Gallbladder (tissue), 1 donor: Measurements from ENCODE around the genes DPH5, OLFM3, COL11A1, AMY1C and CFAP276.

DNA sequence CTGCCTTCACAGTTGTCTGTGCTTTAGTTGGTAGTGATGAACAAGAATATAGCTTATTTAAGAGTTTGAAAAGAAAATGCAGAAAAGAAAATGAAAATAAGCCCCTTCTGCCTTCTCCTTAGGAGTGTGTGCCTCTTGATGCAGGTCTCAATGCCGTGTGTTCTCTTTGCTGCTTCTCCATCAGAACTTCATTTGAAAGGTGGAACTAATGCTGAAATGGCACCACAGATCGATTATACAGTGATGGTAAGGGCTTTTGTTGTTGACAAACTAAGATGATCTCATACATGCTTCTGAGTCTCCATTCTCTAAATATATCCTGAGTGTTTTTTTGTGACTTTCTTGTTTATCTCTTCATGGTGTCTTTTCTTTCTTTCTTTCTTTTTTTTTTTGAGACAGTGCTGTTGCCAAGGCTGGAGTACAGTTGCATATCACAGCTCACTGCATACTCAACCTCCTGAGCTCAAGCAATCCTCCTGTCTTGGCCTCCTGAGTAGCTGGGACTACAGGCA lies 4.5 kb downstream of the RTCA start:
- PRO-cap: no peak

- PRO-cap: no peak
Measured at GRCh38 chr1:100481168-100481675, 56.7 kb upstream of the GPR88 start.

- PRO-cap: no peak
Measured at GRCh38 chr1:100528880-100529426, 9.0 kb upstream of the GPR88 start.

GRCh38 chr1:101025648-101026732 lies at the start of gene DPH5:
TSS of gene DPH5 (minus strand) at chr1:101025784.
- PRO-cap: bidirectional peak, plus-strand start at chr1:101025907, minus-strand start at chr1:101025783

DNA sequence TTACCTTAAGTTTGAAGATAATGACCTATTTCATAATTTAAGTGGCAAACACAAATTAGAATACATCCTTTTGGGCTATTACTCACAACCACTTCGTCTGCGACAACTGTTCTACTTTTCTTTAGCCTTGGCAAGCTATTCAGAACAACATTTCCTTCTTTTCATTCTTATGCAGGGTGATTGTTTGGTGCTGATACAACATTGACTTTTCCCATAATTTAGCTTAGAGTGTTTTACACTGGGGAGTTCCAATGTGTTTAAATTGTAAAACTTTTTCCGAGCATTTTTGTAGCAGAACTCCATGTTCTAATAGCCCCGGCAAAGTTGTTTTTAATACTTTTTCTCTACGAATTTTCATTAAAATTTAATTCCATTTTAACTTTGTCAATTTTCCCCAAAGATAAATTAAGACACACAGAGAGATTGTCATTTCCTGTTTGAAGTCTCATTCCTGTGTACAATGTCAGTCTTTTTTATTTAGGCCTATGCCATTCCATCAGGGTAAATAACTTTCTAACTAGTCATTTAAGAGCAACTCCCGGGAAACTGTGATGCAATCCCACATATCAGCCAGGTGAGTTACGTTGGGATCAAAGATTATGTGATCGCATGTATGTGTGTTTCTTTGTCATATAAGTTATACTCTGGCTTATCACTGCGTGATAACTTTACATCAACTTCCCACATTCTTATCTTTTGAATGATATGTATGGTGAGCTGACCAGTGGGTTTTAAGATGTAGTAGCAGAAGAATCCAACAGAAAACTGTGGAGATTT lies 86.3 kb upstream of the S1PR1 start:
- PRO-cap: no peak

DNA sequence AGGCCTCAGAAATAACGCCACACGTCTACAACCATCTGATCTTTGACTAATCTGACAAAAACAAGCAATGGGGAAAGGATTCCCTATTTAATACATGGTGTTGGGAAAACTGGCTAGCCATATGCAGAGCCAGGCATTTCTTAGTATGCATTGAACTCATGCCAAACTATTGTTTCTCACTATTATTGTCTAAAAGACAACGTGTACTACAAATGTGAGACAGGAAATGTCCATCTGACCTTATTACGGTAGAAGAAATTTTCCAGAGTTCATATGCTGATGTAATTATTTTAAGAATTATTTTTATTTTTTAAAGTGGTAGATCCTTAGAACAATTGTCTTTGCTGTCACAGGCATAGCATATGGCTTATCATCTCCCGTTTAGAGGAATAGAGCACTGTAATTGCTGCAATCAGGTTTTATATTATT lies 75.2 kb upstream of the S1PR1 start:
- PRO-cap: no peak

DNA sequence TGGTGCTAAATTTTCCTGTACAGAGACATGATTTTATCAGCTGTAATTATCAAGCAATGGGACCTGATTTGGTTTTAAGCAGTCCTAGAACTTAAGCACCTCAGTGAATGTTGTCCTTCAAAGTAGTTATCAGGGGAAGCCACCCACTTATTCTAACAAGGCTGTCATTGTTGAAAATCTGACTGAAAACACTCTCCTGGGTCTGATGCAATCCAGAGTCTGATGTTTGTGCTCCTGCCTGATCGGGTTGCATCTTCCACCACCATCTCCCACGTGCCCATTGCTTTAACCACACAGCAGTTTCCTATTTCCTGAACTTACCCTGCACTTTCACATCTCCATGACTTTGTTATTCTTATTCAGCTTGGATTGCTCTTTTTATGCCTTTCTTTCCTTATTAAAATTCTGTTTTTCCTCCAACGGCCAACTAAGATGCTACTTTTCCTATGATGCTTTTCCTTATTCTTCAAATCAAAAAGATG lies 54.9 kb downstream of the S1PR1 start:
- PRO-cap: no peak

DNA sequence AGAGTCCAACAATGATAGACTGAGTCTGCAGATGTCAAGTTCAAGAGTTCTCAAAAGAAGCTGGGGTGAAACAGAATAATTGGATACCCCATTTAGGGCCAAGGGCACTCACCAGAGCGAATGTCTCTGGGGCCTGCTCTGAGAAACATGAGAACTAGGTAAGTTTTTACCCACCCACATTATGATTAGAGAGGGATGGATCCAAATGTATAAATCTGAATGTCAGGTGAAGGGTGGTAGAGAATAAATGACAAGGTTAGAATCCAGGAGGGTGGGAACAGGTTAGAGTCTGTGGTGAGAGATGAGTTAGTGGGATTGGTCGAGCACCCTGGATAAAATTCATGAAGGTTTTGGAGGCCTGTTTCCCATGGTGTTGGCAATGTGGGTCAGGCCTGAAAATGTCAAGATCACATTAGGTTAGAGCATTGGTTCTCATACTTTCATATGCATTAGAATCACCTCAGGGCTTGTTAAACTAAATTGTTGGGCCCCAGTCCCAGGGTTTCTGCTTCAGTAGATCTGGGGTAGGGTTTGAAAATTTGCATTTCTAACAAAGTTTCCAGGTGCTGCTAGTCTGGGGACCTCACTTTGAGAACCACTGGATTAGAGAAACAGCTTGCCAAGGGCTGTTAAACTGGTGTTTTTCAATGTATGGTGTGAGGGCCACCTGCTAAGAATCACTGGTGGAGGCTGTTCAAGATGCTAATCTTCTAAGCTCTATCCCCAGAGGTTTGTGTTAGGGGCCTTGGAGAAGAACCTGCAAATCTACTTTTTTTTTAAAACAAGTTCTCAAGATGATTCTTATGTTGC lies 151.9 kb downstream of the S1PR1 start:
- PRO-cap: no peak

DNA sequence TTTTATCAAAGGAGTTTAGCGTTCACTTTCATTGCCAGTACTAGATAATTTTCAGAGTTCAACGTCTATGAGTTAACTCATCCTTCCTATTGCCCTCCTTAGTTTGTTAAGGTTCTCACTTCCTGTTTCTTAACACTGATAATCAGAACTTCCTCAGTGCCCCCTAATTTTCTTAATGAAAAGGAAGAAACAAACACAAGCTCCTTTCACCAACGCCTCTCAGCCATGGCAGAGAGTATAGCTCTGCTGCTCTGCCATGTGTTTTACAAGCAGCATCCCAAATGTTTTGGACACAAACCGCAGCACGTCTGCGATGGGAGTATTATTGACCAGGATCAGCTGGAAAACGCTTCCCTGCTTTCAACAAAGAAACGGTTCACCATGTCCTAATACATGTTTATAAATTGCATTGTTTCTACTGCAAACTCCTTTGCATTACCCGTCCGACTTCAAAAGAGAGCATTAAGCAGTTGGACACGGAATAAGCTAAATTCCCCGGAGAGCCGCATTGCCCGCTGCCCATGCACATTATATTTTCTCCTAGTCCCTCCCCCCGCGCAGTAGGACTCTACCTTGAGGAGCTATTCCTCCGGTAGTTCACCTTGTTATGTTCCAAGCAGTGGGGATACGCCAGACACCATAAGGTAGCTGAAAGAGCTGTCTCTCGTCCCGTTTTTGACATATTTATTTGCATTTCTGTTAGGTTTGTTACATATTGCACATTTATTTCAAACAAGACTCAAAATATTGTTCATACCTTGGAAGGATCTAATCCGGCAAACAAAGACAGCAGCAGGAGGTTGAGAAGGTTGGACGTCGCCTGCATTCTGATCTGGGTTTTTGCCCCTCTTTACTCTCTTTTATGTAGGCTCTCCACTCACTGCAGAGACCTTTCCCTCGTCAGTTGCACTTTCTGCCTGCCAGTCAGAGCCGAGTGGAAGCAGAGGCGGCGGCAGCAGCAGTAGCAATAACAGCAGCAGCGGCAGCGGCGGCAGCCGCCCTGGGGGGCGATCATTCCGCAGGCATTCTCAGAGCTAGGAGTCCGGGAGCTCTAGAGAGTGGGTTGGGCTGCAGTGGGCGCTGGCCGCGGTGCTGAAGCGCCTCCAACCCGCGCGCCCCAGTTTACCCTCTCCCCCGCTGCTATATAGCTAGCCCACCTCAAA lies at the start of gene OLFM3:
TSS of gene OLFM3 (minus strand) at position 936 of the 1,163 bp plus-strand sequence.
- PRO-cap: no peak

GRCh38 chr1:103108164-103109150 lies at the start of gene COL11A1:
TSS of gene COL11A1 (minus strand) at chr1:103108522.
- PRO-cap: no peak

DNA sequence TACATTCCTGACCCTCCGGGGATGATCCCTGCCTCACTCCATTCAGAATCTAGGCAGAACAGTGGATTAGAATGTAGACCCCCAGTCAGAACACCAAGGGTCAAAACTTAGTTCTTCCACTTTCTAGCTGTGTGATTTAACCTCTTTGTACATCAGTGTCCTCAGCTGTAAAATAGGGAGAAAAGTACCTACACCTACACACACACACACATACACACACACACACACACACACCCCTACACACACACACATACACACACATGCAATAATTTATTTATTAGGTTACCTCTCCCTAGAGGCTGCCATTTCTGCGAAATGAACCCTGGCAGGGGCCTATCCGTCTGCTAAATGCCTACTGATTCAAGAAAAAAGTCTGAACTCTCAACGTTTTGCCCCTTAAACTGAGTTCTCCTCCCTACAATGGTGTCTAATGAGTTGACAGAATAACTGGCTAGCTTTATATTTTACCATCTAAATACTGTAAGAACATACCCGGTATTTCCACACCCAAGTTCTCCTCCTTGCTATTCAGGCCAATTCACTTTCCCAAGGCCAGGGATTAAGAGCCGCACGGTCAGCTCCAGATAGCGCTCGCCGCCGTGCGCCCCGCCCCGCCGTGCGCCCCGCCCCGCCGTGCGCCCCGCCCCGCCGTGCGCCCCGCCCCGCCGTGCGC lies 459 bp upstream of the RNPC3 start:
- PRO-cap: no peak

DNA sequence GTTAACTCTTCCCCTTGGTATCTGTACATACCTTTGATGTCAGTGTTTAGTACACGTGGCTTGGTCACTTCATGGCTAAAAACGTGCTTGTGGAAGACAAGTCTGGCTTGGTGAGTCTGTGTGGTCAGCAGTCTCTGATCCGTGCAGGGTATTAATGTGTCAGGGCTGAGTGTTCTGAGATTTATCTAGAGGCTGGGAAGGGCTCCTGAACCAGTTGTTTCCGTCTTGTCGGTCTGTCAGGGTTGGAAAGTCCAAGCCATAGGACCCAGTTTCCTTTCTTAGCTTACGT lies at the start of gene AMY1C:
TSS of gene AMY1C (plus strand) at position 184 of the 289 bp plus-strand sequence.
- PRO-cap: no peak

DNA sequence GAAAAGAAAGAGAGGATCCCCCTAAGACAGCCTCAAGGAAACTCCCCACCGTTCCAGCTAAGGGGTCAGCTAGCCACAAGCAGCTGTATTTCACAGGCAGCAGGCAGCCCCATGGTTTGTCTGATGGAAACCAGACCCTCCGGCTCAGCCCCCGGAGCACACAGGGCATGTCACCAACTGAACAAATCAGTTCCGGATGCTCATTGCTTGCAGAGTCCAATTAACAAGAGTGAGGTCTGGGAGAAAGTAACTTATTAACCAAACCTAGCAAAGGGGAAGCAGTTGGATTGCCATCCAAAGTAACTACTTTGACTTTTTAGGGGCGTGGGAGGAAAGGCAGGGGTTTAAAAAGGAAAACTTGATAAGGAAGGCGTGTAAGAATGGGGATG lies 1423.8 kb upstream of the PRMT6 start:
- PRO-cap: unidirectional peak, minus-strand start at position 183 of the sequence; unidirectional peak, minus-strand start at position 198 of the sequence

DNA sequence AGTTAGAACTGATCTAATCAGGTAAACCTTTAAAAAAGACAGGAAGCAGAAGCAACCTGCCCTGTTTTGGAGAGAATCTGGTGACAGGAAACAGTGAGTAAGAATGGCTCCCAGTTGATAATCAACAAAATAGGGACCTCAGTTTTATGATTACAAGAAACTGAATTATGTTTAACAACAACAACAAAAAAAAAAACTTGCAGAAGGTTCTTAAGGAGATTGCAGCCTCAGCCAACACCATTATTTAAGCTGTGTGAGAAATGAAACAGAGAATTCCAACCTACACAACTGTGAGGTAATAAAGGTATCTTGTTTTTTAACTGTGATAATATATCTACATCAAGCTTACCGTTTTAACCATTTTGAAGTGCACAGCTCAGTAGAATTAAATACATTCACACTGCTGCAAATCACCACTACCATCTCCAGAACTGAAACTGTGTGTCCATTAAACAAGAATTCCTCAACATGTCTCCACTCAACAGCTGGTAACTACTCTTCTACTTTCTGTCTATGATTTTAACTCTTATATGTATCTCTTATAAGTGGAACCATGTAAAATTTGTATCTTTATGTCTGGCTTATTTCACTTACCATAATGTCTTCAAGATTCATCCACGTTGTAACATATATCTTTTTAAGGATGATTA lies 608.6 kb upstream of the PRMT6 start:
- PRO-cap: no peak

DNA sequence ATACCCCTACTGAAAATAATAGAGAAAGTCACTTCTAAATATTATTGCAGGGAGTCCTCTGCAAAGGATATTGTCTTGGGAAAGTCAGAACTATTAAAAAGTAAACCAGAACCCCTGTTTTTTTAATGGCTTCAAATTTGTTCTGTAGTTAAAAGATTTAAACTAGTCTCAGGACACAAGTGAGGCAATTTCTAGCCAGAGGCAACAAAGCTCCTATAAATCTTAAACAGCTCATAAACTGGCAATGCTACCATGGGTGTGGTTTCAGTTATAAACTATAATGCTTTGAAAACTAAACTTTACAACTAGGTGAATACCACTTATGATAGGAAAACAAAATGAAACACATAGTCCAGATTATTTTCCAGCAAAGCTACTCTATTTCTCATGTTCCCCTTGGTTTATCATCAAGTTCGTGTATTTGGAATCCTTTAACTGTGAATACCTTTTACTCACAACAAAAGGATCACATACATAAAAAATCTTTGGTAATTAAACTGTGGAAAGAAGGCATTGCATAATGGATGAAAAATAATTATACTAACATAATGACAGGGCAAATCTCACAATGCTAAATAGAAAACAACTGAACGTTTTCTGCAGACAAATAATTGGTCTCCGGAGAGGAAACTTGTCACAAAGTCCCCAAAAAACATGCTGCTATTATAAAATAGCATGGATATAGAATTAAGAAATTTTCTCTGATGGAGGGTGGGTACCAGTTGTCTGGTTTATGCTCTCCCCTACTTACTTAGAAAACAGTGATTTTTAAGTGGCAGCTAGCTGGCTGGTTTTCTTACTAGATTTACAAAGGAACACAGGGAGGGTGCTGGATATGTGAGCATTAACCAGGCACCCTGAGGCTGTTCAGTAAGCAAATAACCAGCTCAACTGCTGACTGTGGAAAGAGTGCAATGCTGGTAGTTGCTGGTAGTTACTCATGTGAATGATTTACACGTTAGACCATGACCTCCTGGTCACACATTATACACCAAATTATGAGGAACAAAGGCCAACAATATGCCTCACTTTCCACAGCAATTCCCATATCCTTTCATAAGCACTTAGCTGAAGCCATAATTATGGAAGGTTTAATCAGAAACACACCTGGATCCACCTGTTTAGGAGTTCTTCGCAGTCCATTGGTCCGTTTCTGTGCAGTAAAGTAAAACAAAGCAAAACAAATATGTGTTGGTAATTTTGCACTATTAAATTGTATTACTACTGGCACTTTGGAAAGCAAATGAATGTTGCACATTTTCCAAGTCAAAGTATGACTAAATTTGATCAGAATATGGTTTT lies 282.1 kb downstream of the VAV3 start:
- PRO-cap: no peak

DNA sequence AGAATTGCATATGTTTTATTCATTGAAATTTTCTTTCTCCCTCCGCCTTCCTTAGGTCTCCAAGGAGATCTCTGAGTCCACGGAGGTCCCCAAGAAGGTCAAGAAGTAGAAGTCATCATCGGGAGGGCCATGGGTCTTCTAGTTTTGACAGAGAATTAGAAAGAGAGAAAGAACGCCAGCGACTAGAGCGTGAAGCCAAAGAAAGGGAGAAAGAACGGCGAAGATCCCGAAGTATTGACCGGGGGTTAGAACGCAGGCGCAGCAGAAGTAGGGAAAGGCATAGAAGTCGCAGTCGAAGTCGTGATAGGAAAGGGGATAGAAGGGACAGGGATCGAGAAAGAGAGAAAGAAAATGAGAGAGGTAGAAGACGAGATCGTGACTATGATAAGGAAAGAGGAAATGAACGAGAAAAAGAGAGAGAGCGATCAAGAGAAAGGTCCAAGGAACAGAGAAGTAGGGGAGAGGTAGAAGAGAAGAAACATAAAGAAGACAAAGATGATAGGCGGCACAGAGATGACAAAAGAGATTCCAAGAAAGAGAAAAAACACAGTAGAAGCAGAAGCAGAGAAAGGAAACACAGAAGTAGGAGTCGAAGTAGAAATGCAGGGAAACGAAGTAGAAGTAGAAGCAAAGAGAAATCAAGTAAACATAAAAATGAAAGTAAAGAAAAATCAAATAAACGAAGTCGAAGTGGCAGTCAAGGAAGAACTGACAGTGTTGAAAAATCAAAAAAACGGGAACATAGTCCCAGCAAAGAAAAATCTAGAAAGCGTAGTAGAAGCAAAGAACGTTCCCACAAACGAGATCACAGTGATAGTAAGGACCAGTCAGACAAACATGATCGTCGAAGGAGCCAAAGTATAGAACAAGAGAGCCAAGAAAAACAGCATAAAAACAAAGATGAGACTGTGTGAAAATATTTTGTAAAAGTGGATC lies 7.3 kb downstream of the PRPF38B start:
- PRO-cap: no peak

- PRO-cap: no peak
Measured at GRCh38 chr1:108703693-108704541, 8.8 kb upstream of the FNDC7 start.

- PRO-cap: no peak
Measured at GRCh38 chr1:108852068-108852521, 4.8 kb downstream of the AKNAD1 start.

GRCh38 chr1:109112490-109113099 lies at the start of gene CFAP276:
TSS of gene CFAP276 (minus strand) at chr1:109112747.
- PRO-cap: unidirectional peak, minus-strand start at chr1:109112747

GRCh38 chr1:109316580-109317095 lies 9.8 kb upstream of the MYBPHL start:
- PRO-cap: no peak